Left colon (tissue), 1 donor: ENCODE measurements around the genes PDHA2, RAP1GDS1 and MTTP.

DNA sequence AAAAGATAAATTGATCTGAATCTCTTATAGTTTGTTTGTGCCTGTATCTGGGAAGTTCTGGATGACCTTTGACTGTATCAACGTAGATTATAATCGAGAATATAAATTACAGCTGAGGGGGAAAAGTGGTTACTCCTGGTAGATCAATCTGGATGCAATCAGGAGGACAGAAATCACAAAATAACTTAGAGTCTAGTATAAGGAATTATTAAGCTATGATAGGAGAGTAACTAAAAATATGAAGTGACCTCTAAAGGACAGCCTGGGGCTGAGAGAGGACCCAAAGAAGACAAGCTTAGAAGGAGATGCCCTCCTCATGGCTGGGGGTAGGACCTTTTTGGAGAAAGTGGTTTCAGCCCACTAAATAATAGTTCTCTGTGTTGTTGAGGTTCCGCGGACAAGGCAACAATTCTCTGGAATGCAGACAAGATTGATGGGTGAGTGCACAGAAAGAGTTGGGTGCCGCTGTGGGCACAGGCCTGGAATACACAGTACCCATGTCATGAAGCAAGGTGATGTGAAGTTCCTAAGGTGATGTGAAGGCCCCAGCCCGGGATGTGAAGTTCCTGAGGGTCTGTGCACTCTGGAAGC lies 86.9 kb upstream of the BMPR1B start:
- PRO-cap = no peak

DNA sequence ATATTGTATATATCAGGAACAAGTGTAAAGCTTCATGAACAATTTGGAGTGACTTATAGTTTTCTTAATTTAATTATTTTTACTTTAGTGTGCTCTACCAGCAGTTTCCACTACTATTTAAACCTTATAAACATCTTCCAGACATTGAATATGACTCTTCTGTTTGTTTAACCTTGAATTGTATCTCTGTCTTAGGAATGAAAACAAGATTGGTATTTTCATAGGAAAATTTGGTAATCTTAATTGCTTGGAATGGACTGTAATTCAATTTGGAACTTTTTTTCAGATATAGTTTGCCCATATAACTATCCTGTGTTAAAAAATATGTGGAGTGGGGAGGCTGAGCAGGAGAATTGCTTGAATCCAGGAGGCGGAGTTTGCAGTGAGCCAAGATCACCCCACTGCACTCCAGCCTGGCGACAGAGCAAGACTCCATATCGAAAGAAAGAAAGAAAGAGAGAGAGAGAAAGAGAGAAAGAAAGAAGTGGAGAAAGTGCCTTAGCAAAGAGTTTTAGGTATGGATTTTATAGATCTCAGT lies 242.4 kb downstream of the BMPR1B start:
- PRO-cap = no peak

DNA sequence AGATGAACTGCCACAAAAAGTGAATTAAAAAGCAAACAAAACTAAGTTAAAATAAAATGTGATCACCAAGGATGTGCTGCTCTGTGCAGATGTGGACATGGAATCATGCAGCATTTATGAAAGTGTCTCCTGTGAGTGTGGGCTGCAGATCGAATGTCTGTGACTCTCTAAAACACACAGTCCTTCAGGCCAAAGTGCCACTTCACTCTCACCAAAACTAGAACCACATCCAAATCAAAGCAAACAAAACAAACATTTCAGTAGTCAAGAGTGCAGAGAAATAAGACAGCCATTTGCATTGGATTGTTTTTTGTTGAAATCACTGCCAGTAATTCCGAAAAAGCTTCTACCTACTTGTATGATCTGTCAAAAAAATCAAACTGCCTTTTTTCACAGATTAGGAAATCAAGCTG lies 187.4 kb downstream of the UNC5C start:
- PRO-cap = no peak

- PRO-cap = no peak
Observed at GRCh38 chr4:95537172-95537449, 11.7 kb downstream of the UNC5C start.

DNA sequence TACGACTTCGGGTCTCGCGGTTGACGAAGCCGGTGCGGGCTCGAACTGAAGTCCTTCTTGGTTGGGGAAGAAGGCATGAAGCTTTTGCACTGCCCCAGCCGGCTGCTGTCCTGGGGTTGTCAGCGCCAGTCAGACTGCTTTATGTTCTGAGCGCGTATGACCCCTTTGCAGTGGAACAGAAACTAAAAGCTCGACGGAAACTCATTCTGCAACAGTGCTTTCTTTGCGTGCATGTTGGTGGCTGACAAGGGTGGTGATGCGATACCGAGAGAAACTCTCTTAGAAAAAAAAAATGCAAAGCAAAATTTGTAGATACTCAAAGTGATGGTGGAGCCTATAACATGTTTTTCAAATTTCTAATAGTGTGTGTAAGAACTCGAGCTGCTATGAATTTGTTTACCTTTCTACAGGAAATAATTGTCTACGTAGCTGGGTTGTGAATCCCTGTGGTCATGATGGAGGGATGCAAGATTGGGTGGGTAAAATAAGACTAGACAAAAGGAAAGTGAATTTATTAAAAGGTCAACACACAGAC lies 1.1 kb upstream of the UNC5C start:
- PRO-cap = unidirectional peak, minus-strand start at position 112 of the sequence; unidirectional peak, minus-strand start at position 136 of the sequence

- PRO-cap = no peak
Observed at GRCh38 chr4:95839914-95840259, at the start of gene PDHA2. TSS of gene PDHA2 (plus strand) at chr4:95840093.

DNA sequence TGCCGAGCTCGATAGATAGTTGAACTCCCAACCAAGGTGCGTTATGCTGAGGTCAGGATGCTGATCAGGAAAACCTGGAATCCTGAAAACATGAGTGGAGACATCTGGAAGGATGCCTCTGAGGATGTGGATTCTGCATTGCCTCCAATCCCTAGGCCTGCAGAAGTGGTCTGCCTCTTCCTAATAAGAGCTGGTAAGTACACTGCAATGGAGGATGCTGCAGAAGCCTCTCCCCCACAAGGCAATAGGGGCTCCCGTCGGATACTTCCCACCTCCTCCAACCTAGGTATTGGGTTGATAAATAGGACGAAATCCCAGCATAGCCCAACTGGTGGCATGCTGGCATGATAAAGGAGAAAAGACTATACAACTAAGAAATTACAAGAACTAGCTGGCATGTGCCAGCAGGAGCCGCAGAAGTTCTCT lies 114.1 kb downstream of the PDHA2 start:
- PRO-cap = no peak

GRCh38 chr4:97148785-97149233 lies 994.5 kb downstream of the STPG2 start:
- PRO-cap = no peak

GRCh38 chr4:98261072-98261788 lies at the start of gene RAP1GDS1:
TSS of gene RAP1GDS1 (plus strand) at chr4:98261384.
- PRO-cap = bidirectional peak, plus-strand start at chr4:98261453, minus-strand start at chr4:98261135

DNA sequence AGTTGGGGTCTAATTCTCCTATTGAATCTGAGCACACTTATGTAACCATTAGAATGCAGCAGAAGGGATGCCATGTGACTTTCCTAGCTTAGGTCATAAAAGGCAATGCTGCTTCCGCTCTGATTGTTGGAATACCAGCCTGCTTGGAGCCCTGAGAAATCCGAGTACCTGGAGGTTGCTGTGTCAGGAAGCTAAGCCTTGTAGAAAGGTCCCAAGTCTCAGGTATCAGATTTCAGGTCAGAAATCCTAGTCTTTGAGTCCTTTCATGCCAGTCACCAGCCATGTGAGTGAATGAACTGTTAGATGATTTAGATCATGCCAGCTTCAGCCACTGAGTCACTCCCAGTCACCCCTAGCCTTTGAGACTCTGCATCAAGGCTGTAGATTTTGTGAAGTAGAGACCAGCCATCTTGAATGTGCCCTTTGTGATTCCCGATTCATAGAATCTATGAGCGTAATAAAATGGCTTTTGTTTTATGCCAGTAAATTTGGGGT lies 23.5 kb downstream of the RAP1GDS1 start:
- PRO-cap = no peak

DNA sequence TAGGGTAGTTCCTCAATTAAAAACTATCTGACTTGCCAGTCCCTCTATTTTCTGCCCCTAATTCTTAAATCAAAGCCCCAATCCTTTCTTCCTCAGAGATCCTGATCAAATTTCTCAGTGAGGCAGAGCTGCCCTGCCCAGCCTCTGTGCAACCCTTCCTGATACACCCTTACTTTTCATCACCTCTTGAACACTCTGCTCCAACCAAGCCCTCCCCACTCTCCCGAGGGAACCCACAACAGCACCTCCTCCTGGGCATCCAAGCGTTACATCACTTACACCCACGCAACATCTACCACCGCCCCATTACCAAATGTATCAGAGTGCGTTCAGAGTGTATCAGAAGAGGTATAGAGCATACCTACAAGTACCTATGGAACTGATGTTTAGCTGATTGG lies 186.4 kb downstream of the RAP1GDS1 start:
- PRO-cap = no peak

- PRO-cap = no peak
Observed at GRCh38 chr4:98478468-98479160, 179.8 kb downstream of the TSPAN5 start.

- PRO-cap = no peak
Observed at GRCh38 chr4:98654338-98654984, 4.0 kb downstream of the TSPAN5 start.

GRCh38 chr4:98839153-98839789 lies 89.7 kb downstream of the EIF4E start:
- PRO-cap = no peak

DNA sequence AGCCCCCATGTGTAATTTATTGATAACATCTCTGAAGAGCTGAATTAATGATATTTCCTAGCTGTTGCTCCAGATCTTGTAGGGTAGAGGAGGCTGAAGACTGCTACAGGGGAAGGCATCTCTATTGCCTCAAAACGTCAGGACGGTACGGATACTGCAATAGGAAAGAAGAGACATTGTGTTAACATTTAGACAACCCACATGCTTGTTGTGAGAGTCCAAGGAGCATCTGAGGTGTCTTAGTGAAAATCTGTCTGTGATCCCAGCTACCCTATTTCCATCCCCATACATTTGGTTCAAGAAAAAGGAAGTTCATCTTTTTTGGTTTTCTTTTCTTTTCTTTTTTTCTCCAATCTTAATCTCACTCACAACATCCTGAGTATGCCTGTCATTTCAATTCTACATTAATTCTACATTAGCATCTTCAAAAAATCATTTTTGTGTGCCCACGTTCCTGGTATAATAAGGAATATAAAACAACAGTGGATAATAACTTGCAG lies 13.4 kb downstream of the ADH1B start:
- PRO-cap = no peak

DNA sequence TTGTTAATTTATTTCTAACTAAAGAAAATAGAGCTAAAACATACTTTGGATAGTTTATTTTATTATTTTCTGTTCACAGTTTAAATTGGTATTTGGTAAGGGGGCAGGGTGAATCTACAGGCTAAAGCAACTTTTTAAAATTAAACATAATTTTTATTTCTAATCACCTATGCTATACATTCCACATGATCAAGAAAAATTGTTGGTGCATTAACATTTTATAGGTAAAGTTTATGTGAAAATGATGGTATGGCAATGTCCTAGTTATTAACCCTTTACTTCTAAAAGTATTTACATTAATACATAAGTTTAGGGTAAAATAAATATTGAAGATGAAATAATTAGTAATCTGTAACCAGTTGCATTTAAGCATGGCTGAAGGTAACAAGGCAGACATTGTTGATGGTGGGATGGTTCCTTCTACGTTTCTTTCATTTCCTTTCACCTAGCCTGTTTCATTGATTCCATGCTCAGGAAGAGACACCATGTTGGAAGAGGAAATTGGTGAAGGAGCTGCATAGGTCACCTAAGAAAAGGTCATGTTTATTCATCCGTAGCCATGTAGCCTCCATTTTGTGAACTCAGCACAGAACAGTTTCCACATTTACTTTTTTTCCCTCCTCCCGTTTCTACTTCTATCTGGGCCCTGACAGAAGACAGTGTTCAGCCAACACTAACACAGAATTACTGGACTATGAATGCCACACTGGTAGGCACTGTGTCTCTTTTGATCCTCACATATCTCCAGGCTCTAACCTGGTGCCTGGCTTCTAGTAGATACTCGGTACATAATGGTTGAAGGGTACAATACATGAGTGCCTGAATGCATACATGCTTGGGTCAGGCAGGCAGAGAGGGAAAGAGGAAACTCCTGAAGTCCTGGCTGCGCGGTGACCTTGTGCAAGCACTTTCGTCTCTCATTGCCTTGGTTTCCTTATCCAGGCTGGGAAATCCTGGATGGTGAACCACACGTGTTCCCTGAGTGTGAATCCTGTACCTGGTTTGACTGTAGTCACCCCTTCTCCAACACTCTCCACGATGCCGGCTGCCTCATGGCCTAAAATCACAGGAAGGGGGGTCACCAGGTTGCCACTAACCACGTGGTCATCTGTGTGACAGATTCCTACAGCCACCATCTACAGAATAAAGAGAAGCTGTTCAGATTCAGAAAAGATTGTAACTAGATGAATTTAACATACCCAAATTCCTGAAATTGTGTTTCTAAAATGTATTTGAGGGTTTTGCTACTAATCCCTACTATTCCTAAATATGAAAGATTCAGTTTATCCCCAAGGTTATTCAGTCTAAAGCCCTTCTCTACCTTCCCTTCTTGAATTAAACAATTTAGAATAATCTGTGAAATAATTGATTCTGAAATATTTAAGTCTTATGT lies 3.7 kb downstream of the ADH1B start:
- PRO-cap = no peak

GRCh38 chr4:99574458-99575521 lies at the start of gene MTTP:
TSS of gene MTTP (plus strand) at chr4:99574824.
- PRO-cap = no peak

- PRO-cap = no peak
Observed at GRCh38 chr4:100184894-100185157, 5.4 kb downstream of the DDIT4L start.

GRCh38 chr4:100189647-100190367 lies 461 bp downstream of the DDIT4L start:
- PRO-cap = no peak

DNA sequence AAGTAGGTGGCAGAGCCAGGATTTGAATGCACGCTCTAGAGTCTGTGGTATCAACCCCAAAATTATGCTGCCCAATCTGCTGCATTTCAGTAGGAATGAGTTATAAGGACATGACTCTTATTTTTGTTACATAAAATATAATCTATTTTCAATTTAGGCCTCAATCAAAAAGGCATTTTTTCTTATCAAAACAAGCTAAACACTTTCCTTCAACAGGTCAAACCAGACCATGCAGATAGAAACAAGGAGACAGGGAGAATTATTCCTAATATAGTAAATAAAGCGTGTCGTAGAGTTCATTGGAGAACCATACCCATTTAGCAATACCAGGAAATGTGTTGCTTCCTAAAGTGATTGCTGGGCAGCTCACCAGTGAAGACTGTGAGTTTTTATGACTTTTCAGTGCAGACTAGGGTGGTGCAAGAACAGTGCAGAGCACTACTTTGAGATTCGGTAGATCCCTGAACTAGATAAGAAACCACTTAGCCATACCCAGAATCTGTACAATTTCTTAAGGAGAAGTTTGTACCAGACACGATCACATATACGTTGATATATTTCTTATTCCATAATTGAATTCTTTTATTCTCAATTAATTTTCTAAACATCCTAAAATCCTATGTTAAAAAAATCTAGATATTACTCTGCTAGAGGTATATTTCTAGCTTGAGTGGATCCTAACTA lies 87.4 kb downstream of the EMCN start:
- PRO-cap = no peak